Tibial artery (tissue), 1 donor: ENCODE measurements around the gene ARF1.

- PRO-cap = no peak
These were observed 121.7 kb downstream of the COQ8A start for GRCh38 chr1:227061530-227062494.

DNA sequence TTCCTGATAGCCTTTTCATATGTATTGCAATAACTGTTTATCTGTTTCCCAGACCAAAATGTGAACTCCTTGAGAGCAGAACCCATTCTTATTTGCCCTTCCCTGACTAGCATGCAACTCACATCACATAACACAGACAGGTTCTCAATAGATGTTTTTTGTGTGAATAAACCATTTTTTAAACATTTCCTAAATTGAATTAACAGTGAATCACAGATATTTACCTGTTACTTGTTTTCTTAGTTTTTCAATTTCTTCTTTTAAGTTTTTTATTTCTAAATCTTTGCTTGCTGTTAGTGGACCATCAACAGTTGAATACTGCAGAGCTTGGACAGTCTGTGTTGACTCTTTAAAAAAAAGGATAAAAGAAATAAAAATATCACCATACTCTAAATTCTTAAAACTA is 188.8 kb downstream of the COQ8A start:
- PRO-cap = no peak

- PRO-cap = no peak
These were observed 938 bp downstream of the CDC42BPA start for GRCh38 chr1:227317444-227317664.

DNA sequence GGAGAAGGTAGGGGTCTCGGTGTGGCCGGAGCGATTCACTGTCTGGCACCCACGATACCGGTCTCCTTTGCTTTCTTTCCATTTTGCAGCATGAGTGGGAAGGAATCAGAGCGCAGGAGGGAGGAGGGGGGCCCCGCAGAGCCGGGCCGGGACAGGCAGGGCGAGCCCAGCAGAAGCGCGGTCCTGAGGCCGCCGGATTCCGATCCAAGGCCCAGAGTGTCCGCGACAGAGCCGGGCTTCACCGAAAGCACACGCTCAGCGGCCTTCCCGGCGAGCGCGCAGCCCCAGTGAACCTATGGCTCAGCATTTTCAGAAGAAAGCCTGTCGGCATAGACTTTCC is 28.0 kb upstream of the PRSS38 start:
- PRO-cap = no peak

DNA sequence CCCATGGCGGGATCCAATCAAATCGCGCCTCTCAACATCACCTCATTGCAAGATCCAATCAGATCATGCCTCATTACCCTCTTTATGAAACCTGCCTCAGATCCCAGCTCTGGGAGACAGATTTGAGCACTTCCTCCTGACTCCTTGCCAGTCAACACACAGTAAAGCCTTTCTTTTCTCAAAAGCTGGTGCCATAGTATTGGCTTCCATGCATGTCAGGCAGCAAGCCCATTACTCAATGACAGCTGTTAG is 41.9 kb downstream of the PRSS38 start:
- PRO-cap = no peak

DNA sequence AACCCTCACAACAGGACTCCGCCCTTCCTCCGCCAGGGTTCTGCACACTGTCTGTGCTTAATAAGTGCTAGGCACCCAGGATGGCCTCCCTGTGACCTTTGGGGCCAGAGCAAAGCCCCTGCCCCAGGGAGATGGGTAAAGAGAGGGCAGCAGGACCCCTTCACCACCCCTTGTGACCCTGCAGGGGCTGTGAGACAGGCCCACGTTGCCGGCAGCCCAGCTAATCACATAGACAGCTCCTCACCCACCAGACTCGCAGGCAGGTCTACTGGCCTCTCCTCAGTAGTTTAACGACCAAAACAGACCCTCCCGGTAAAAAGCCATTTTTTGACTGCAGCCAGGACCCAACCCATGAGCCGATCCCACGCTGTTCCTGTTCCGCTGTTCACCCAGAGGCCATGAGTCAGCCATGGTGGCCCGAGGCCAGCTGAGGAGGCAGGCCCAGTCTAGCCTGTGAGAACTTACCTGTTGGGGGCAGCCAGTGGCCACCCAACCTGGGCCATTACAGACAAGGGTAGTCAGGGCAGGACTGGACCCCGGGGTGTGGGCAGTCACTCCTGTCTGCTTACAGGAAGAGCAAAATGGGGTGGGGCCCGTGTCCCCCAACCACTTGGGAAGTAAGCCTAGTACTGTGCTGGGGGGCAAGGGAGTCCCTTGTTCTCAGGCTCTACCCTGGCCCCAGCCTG is 62.1 kb downstream of the WNT9A start:
- PRO-cap = no peak

DNA sequence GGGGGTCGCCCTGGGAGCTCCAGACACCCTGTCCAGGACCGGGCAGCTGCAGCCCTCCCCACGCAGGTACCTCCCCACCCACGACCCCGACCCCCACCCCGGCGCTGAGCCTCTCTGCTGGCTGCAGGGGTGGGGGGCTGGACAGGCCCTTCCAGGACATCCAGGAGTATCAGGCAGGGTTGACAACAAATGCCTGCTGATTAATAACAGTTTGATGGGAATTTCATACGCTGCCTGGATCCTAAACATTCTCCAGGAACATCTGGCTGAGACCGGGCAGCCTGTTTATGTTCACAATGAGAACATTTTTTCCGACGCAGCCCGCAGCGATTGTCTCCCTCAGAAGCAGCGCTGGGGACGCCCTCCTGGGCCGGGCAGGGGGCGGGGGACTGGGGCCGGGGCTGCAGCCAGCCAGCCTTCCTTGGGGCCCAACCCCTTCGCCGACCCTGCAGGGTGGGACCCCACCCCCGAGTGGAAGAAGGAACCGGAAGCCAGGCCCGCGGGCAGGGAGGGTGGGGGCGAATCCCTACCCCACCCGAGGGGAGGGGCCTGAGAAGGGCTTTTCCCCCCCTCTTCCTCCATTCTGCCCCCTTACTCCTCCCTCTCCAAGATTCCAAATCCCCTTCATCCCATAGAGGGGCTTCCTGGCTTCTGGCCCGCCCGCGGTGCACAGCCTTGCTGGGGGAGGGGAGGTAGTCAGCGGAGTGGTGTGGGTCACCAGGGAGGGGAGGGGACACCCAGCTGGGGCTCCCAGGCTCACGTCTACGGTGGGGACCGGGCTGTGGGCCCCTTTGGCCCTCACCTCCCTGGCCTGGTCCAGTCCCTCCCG is 60.7 kb downstream of the WNT9A start:
- PRO-cap = unidirectional peak, minus-strand start at position 473 of the sequence

GRCh38 chr1:228037517-228038379 is 30.9 kb downstream of the WNT3A start:
- PRO-cap = no peak

DNA sequence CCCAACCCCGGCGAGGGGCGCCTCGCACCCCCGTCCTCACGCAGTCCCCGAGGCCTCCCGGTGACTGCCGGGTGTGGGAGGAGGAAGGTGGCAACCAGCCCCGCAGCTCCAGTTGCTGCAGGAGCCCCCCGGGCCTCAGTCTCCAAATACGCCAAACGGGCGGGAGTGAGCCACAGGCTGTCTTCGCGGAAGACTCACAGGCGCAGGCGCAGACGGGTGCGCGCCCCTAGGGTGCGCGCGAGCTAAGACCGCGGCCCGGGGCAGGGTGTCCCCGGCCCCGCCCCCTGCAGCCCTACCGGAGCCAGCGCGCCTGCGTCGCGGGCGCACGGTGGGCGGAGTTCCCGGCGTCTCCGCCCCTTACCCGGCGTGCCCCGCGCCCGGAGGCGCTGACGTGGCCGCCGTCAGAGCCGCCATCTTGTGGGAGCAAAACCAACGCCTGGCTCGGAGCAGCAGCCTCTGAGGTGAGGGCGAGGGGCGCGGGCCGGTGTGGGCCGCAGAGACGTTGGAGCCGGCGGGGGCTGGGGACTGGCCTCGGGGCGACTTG is at the start of gene ARF1:
Gene ARF1, plus strand, starts transcription at position 404 of the 544 bp plus-strand sequence.
- PRO-cap = bidirectional peak, plus-strand start at position 404 of the sequence, minus-strand start at position 191 of the sequence

- PRO-cap = no peak
These were observed 3.5 kb downstream of the C1orf35 start for GRCh38 chr1:228099331-228100239.

- PRO-cap = no peak
These were observed 2.6 kb downstream of the MRPL55 start for GRCh38 chr1:228106380-228107021.

DNA sequence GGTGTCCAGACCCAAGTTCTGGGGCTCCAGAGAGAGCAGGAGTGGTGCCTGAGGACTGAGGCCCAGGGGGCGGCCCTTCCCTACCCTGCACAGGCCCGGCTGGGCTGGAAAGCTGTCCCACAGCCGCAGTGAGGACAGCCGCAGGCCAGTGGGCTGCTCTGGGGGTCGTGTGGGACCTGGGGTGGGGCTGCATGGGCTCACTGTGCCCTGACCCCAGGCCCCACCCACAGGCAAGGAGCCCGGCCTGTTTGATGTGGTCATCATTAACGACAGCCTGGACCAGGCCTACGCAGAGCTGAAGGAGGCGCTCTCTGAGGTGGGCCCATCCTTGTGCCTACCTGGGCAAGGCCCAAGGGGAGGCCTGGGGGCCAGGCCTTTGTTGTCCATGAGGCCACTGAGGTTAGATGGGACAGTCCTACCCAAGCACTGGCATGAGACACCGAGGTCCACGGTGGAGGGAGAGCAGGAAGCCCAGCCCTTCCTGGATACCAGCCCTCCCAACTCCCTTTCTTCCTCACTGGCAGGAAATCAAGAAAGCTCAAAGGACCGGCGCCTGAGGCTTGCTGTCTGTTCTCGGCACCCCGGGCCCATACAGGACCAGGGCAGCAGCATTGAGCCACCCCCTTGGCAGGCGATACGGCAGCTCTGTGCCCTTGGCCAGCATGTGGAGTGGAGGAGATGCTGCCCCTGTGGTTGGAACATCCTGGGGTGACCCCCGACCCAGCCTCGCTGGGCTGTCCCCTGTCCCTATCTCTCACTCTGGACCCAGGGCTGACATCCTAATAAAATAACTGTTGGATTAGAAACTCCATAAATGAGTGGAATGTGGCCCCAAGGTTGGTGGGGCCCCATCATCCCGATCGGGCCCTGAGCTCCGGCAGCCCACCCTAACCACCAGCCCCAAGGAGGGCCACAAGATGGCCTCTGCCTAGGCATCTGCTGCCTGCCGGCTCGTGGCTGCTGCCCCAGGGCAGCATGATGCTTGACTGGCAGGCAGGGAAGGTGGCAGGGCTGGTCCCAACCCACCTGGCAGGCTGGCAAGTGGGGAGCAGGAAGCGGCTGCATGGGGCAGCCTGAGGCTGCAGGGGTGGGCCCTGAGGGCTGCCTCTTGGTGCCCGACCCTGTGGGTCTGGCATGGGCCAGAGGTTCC is 1.2 kb upstream of the GJC2 start:
- PRO-cap = no peak

GRCh38 chr1:228162213-228163533 is 2.9 kb upstream of the IBA57 start:
- PRO-cap = no peak

DNA sequence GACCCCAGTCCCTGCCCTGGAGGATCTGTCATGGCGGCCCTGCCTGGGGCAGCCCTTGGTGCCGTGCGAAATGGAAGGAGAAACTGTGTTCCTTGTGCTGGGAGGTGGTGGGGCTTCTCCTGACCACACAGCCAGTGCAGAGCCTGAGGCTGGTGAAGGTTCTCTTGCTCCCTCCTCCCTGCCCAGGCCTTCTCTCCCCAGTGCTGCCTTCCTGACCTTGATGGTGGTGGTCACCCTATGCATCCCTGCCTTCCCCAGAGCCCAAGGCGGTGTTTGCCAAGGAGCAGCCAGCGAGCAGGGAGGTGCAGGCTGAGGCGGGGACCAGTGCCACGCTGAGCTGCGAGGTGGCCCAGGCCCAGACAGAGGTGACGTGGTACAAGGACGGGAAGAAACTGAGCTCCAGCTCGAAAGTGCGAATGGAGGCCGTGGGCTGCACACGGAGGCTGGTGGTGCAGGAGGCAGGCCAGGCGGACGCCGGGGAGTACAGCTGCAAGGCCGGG is 56.1 kb downstream of the OBSCN start:
- PRO-cap = no peak

GRCh38 chr1:228393791-228394555 is 12.7 kb downstream of the TRIM11 start:
- PRO-cap = no peak

DNA sequence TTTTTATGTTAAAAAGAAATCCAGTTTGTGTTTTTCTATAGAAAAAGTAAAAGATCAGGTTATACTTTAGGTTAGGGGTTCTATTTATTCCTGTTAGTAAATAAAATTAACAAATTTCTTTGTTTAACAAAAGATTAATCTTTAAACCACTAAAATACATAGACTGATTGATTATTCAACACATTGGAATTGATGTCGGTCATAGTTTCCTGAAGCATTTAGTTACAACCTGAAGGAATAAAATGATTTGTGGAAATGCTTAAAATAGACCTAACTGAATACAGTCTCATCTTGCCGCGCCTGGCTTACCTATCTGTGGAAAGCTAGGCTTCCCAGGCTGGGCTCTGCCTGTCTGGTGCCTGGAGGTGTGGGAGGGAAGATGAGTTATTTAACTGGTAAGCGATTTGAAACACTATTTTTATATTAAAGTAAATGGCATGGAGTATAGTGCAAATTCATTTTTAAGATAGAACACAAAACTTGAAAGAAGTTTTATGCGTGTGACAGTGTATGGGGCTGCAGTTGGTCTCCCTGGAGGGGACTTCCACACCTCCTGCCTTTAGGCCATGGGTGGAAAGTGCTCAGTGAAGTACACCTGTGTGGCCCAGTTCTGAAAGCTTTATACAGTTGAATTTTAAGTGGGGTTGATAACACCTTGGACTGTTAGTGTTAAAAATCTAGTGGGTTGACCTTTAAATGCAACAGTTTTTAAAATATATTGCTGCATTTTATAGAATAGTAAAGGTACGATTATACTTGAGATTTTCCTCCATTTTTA is 10.3 kb downstream of the RHOU start:
- PRO-cap = no peak

GRCh38 chr1:228836341-228836824 is 101.1 kb downstream of the RHOU start:
- PRO-cap = no peak

DNA sequence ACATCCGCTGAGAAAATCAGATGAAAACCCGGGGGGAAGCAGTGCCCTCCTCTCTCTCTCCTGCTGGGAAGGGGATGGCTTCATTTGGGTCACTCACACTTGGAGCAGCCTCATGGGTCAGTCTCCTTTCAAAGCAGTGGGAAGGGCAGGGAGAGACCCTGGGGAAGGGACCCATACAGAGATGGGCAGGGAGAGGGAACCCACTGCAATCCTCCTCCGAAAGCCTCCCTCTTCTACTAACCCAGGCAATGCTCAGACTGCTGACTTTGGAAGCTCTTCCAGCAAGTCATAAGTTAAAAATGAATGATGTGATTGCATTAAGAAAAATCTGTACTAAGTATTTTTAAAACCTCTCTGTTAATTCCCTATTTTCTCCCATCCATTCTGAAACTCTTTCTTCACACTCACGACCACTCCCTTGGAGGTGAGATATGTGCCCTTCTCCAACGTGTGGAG is 185.2 kb downstream of the RHOU start:
- PRO-cap = no peak

DNA sequence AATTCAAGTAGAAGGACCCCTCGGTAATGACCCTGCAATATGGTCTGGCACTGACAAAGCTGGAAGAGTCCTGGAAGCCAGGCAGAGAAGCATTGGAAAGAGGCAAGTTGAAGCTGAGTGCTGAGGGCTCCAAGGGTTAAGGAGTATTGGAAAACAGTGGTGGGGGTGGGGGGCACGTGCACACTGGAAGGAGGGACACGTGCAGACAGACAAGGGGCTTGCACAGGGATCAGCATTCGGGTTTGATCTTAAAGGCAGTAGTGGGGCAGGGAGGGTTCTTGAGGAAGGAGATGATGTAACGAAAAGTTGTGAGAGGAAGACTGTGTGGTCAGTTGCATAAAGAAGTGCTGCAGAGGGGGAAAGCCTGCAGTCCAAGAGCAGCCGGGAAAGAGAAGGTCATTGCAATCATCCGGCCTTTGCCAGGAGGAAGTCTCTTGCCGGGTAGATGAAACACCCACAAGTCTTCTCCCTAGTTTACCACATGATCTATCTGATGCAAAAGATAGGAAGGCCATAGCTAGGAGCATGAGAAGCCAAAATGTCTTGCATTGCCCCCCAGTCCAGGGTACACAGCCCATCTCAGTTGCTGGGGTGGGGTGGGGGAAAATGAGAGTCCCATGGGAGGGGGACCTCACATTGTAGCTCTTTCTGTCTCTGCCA is 202.6 kb upstream of the RAB4A start:
- PRO-cap = no peak

DNA sequence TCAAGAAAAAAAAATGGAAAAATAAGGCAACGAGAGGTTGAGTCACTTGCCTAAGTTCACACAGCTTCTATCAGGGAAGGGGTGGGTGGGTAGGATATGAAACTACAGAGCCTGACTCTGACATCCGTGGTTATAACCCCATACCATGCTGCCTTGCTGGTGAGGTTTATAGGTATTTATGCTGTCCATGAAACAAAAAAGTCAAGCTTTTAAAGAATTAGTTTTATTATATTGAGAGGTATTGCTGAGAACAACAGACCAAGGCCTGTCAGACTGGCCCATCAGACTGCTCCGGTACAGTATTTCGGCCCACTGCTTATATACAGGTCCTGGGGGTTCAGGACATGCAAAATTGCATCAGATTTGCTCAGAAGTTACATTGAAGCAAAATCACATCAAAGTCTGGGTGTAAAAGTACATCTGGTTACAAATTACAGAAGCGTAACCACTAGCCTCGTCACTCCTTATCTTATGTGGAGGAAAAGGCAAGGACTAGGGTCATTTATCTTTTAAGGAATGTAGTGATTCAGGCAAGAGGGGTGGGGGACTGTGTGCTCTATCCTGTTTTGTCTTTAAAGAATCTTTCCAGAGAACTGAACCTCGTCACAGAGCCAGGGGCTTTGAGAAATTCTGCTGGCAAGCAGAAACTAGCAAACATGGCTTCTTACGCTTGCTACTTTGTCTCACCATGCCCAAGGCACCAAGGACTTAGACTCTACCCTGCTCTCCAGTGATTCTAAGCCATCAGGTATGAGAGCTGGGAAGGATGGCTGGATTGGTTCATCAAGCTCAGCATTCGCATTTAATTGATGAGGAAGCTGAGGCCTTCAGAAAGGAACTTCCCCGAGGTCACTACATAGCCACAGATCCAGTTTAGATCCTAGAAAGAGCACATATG is 61.2 kb upstream of the RAB4A start:
- PRO-cap = no peak